Endothelial cell of umbilical vein (primary cell): ENCODE measurements around a stretch of chr18.

DNA sequence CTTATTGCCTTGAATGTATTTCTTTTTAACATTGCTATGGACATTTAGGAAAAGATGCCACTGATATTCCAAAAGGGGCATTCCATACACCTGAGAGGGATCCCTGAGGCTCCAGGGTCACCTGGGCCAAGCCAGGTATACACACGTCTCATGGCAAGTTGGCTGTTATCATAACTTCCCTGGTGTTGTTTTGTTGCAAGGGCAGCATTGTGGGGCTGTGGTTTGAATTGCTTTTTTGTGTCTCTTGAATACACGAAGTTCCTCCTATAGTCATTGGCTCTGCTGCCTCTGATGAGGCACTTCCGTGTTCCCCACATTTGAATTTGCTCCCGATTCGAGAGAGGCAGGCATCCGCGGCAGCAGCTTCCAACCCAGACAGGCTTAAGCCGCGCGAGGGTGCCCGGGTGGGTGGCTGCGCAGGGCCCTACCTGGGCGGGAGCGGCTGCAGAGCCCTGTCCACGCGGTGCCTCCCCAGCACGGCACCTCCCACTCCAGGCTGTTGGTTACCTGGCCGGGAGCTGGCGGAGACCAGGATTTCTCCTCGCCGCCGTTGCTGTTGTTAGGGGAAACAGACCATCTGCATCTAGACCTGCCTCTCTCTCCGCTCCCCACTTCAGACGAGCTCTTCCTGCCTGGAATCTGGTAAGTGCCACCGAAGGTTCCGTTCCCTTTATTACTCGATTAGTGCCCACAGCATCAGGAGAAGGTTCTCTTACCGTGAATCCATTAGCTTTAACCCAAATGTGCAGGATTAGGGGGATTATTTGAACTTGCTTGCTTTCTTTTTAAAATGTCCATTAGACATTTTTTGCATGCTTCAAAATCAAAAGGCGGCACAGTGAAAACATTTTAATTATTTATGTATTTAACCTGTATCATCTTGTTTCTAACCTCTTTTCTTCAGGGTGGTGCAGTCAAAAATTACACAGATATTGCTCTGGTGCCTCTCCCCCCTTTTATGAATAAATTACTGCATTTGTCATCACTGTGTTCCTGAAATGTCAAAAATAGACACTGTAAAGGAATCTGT is 151.4 kb downstream of the NEDD4L start:
- PRO-cap: bidirectional peak, plus-strand start at position 320 of the sequence, minus-strand start at position 383 of the sequence; bidirectional peak, plus-strand start at position 616 of the sequence, minus-strand start at position 619 of the sequence
CAGE:
- cytosol, long polyA minus RNA: start-site peak on the plus strand centred at position 351 of the sequence, 105 bp wide, 19 reads
- cytosol, long polyA plus RNA: start-site peak on the plus strand centred at position 353 of the sequence, 109 bp wide, 8 and 12 reads in 2 replicates
- long polyA plus RNA: start-site peak on the plus strand centred at position 336 of the sequence, 265 bp wide, 14 and 26 reads in 2 replicates
- nucleus, long polyA minus RNA: start-site peak on the plus strand centred at position 349 of the sequence, 21 bp wide, 31 reads; start-site peak on the plus strand centred at position 521 of the sequence, 132 bp wide, 25 reads
- nucleus, long polyA plus RNA: no peak

- PRO-cap: no peak
CAGE:
- cytosol, long polyA minus RNA: no peak
- cytosol, long polyA plus RNA: no peak
- long polyA plus RNA: no peak
- nucleus, long polyA minus RNA: no peak
- nucleus, long polyA plus RNA: no peak
Observed at GRCh38 chr18:58225069-58225391, 181.0 kb downstream of the NEDD4L start.

- PRO-cap: no peak
CAGE:
- cytosol, long polyA minus RNA: no peak
- cytosol, long polyA plus RNA: no peak
- long polyA plus RNA: no peak
- nucleus, long polyA minus RNA: no peak
- nucleus, long polyA plus RNA: no peak
Observed at GRCh38 chr18:58234896-58235502, 191.0 kb downstream of the NEDD4L start.

- PRO-cap: bidirectional peak, plus-strand start at chr18:58247757, minus-strand start at chr18:58247690
CAGE:
- cytosol, long polyA minus RNA: no peak
- cytosol, long polyA plus RNA: no peak
- long polyA plus RNA: no peak
- nucleus, long polyA minus RNA: start-site peak on the minus strand at chr18:58247690-58247694, 5 reads
- nucleus, long polyA plus RNA: no peak
Observed at GRCh38 chr18:58247119-58248078, 203.4 kb downstream of the NEDD4L start.

DNA sequence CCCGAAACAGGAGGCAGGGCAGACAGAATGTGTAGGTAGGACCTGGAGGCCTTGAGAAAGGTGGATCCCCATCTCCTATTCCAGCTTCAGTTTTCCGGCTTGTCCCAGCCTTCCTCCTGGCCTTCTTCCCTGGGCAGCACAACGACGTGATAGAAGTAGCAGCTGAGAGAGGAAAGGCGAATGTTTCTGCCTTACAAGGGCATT is 272.6 kb downstream of the NEDD4L start:
- PRO-cap: no peak
CAGE:
- cytosol, long polyA minus RNA: no peak
- cytosol, long polyA plus RNA: no peak
- long polyA plus RNA: no peak
- nucleus, long polyA minus RNA: no peak
- nucleus, long polyA plus RNA: no peak

DNA sequence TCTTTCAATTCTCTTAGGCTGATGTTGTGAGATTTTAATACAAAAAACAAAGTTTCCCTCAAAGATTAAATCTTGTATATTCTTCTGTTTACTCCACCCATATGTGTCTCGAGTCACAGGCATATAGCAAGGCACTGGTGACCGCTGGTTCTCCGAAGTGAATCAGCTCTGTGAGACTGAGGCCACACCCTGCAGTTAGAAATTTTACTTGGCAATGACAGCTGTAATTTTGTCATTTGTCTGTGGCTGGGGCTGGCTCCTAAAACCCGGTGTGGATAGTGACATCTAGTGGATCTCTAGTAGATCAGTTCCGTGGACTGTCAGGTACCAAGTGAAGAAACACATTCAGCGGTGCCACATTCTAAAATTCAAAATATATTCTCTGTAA is 277.9 kb downstream of the NEDD4L start:
- PRO-cap: unidirectional peak, minus-strand start at position 164 of the sequence
CAGE:
- cytosol, long polyA minus RNA: no peak
- cytosol, long polyA plus RNA: no peak
- long polyA plus RNA: no peak
- nucleus, long polyA minus RNA: no peak
- nucleus, long polyA plus RNA: no peak

DNA sequence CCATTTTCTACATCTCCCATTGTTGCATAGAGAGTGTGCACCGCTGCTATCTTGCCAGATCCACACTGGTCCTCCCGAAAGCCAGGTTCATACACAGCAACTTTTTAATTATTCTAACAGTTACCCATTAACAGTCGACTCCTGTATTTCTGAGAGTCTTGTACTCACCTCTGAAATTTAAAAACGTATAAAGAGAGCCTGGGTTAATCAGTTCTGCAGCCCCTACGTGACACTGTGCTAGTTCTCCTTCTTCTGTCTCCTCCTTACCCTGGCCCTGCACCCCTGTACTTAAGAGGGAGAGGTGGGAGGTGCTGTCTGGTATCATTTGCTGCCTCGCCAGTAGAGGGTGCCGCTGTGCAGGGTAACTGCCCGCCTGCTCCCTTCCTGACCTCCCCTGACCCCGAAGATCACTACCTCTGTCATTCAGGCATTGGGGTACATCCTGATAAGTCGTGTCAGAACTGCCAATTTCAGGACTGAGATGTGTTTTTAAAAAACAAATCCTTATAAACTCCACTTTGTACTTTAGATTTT is 229.0 kb downstream of the ALPK2 start:
- PRO-cap: no peak
CAGE:
- cytosol, long polyA minus RNA: no peak
- cytosol, long polyA plus RNA: no peak
- long polyA plus RNA: no peak
- nucleus, long polyA minus RNA: no peak
- nucleus, long polyA plus RNA: no peak

- PRO-cap: no peak
CAGE:
- cytosol, long polyA minus RNA: no peak
- cytosol, long polyA plus RNA: no peak
- long polyA plus RNA: no peak
- nucleus, long polyA minus RNA: no peak
- nucleus, long polyA plus RNA: no peak
Observed at GRCh38 chr18:58400363-58400987, 228.4 kb downstream of the ALPK2 start.

GRCh38 chr18:58413124-58413634 is 215.7 kb downstream of the ALPK2 start:
- PRO-cap: no peak
CAGE:
- cytosol, long polyA minus RNA: no peak
- cytosol, long polyA plus RNA: no peak
- long polyA plus RNA: no peak
- nucleus, long polyA minus RNA: no peak
- nucleus, long polyA plus RNA: no peak

GRCh38 chr18:58450604-58451583 is 178.0 kb downstream of the ALPK2 start:
- PRO-cap: no peak
CAGE:
- cytosol, long polyA minus RNA: no peak
- cytosol, long polyA plus RNA: no peak
- long polyA plus RNA: no peak
- nucleus, long polyA minus RNA: no peak
- nucleus, long polyA plus RNA: no peak

GRCh38 chr18:58779999-58780520 is 84.6 kb upstream of the ZNF532 start:
- PRO-cap: no peak
CAGE:
- cytosol, long polyA minus RNA: no peak
- cytosol, long polyA plus RNA: no peak
- long polyA plus RNA: no peak
- nucleus, long polyA minus RNA: no peak
- nucleus, long polyA plus RNA: no peak

- PRO-cap: no peak
CAGE:
- cytosol, long polyA minus RNA: no peak
- cytosol, long polyA plus RNA: no peak
- long polyA plus RNA: no peak
- nucleus, long polyA minus RNA: no peak
- nucleus, long polyA plus RNA: no peak
Observed at GRCh38 chr18:58827350-58827796, 37.3 kb upstream of the ZNF532 start.

- PRO-cap: bidirectional peak, plus-strand start at chr18:58887824, minus-strand start at chr18:58887773
CAGE:
- cytosol, long polyA minus RNA: no peak
- cytosol, long polyA plus RNA: no peak
- long polyA plus RNA: no peak
- nucleus, long polyA minus RNA: no peak
- nucleus, long polyA plus RNA: no peak
Observed at GRCh38 chr18:58887262-58888181, 22.8 kb downstream of the ZNF532 start.

- PRO-cap: no peak
CAGE:
- cytosol, long polyA minus RNA: no peak
- cytosol, long polyA plus RNA: no peak
- long polyA plus RNA: no peak
- nucleus, long polyA minus RNA: no peak
- nucleus, long polyA plus RNA: no peak
Observed at GRCh38 chr18:58966705-58967203, 102.1 kb downstream of the ZNF532 start.

- PRO-cap: no peak
CAGE:
- cytosol, long polyA minus RNA: no peak
- cytosol, long polyA plus RNA: no peak
- long polyA plus RNA: no peak
- nucleus, long polyA minus RNA: no peak
- nucleus, long polyA plus RNA: no peak
Observed at GRCh38 chr18:58977172-58977572, 112.5 kb downstream of the ZNF532 start.

DNA sequence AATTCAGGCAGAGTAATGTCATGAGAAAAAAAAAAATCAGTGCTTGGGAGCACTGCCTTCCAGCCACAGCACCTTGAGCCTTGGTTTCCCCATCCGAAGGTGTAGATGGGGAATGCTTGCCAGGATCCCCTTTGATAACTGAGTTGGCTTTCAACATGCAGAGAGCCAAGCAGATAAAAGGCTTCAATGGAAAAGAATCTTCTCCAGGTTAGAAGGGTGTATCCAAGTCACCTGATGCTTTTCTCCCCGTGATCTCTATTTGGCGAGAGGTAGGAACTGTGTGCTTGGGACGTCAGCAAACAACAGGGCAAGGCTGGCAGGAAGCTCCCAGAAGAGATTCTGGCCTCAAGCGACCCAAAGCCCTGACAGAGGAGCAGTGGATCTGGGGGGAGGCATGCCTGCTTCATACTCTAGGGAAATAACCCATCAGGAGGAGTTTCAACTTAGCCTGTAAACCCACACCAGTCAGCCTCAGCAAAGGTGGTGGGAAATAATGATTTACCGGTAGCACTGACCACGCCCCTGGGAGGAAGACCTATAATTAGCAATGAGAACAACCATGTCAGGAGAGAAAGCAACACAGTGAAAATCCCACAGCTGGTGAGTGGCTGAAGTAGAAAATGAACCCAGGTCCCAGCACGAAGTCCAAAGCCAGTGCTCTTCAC is 76.4 kb upstream of the SEC11C start:
- PRO-cap: no peak
CAGE:
- cytosol, long polyA minus RNA: no peak
- cytosol, long polyA plus RNA: no peak
- long polyA plus RNA: no peak
- nucleus, long polyA minus RNA: no peak
- nucleus, long polyA plus RNA: no peak

DNA sequence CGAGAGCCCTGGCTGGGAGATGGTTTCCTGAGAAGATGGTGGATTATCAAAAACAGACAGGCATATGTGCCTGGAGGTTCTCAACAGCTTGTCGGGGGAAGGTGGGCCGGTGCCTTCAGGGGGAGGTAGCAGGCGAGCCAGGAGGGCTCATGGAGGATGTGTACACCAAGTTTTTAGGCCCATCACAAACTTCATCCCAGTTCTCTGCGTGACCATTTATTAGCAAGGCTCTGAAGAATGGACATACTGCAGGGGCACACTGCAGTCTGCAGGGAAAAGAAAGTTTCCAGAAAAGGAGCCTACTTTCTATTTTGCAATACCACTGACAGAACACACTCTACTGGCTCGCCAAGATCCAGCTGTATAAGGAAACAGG is 67.5 kb downstream of the CCBE1 start:
- PRO-cap: no peak
CAGE:
- cytosol, long polyA minus RNA: no peak
- cytosol, long polyA plus RNA: no peak
- long polyA plus RNA: no peak
- nucleus, long polyA minus RNA: no peak
- nucleus, long polyA plus RNA: no peak

GRCh38 chr18:59907122-59907657 is 7.4 kb downstream of the PMAIP1 start:
- PRO-cap: no peak
CAGE:
- cytosol, long polyA minus RNA: no peak
- cytosol, long polyA plus RNA: no peak
- long polyA plus RNA: no peak
- nucleus, long polyA minus RNA: no peak
- nucleus, long polyA plus RNA: no peak

GRCh38 chr18:61652153-61652500 is 240.7 kb downstream of the RNF152 start:
- PRO-cap: no peak
CAGE:
- cytosol, long polyA minus RNA: no peak
- cytosol, long polyA plus RNA: no peak
- long polyA plus RNA: no peak
- nucleus, long polyA minus RNA: no peak
- nucleus, long polyA plus RNA: no peak

DNA sequence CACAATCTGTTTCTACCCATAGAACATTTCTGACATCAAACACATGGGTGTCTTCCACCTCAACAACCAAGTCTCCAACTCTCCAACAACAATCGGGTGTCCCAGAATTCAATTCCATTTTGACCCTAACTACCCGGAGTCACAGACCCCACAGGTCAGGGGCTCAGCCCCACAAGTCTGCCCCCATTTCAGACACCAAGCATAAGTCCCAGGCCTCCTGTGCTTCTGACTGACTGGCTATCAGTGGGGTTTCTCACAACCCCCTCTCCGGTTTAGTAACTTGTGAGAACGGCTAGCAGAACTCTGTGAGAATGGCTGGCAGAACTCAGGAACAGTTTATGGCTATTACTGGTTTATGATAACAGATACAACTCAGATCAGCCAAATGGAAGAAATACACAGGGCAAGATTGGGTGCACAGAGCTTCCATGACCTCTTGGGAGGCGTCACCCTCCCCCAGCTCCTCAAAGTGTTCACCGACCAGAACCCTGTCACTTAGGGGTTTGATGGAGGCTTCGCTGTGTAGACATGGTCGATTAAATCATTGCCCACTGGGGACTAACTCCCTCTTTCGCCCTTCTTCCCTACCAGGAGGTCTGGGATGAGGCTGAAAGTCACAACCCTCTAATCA is 28.7 kb downstream of the RNF152 start:
- PRO-cap: no peak
CAGE:
- cytosol, long polyA minus RNA: no peak
- cytosol, long polyA plus RNA: no peak
- long polyA plus RNA: no peak
- nucleus, long polyA minus RNA: no peak
- nucleus, long polyA plus RNA: no peak